Parotid gland (tissue), 1 donor: ENCODE measurements around the gene LYSMD3.

- PRO-cap, result no peak
These were observed 124.4 kb downstream of the TMEM161B start for GRCh38 chr5:88144116-88144776.

DNA sequence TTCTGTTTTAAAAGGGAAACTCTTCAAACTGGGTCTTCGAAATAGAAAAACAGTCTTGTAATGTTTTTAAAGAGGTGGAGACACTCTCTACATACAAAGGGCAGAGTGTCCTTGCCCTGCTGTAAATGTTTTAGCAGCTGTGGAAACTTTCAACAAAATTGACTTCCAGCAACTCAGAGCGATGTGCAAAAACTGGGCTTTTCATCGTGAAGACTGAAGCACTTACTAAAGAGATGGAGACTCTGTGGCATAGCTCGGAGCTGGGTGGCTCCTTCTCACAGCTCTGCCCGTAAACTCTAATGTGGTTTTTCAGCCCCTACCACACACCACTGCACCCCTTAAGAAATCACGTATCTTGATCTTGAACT, 124.5 kb downstream of the MEF2C start:
- PRO-cap, result no peak

DNA sequence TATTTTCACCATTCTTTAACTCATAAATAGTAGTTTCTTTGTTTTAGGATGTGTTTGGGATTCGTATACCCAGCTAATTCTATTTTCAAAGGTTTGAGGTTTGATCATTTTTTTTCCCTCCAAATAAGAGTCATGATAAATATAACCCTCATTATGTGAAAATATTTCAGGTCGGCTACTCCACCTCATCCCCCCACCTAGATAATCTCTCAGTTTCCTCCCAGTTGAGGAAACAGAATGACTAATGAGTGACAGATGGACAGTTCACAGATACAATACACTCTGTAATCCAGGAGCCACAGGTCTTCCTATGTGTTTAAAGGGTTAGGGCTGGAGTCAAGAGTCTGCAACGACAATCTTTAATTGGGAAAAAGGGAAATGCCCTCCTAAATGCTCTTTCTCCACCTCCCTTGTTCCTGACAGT, 69.2 kb downstream of the MEF2C start:
- PRO-cap, result no peak

DNA sequence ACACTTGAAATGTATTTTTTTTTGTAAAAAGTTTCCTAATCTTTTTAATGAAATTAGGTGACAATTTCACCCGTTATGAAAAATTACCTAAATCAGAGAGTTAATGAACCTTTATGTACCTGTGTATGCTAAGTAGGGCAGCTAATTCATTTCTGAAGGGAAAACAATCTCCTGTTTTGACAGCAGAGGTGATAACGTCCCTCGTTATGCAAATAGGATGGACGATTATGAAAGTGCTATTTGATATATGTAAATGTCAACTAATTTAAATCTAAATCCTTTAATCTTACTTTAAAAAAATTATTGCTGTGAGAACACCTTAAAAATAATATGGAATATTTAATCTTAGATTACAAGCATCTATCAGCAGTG, 58.8 kb downstream of the MEF2C start:
- PRO-cap, result no peak

DNA sequence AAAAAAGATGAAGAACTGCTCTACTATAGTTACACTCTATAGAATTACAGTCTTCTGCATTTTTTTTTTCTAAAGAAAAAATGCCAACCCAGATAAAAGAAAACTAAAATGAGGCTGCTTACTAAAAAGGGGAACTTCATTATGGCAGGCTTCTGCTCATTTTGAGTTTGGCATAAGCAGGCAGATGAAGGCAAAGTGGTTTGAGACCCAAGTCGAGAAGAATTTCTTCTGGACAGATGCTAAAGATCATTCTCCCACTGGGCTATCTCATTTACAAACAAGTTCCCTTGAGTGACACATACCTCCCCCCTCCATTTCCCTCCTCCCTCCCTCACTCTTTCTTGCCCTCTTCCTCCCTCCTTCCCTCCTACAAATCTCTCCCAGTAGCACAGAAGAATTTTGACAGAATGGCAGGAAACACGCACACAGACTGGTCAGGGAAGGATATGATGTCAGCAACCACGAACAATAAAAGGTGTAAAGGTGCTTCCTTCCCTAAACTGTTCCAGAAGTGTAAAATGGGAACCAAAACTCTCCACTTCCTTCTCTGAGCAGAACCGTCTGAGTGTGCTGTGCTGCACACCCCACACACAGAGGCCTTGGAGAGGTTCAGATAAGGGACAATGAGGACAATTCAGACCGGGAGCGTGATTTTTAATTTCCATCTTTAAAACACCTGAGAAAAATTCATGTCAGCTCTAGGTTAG, 55.9 kb downstream of the MEF2C start:
- PRO-cap, result bidirectional peak, plus-strand start at position 554 of the sequence, minus-strand start at position 371 of the sequence

- PRO-cap, result bidirectional peak, plus-strand start at chr5:88889463, minus-strand start at chr5:88889336
These were observed 6.1 kb upstream of the MEF2C start for GRCh38 chr5:88888846-88889624.

- PRO-cap, result unidirectional peak, minus-strand start at chr5:89041336; unidirectional peak, minus-strand start at chr5:89041440
These were observed 158.3 kb upstream of the MEF2C start for GRCh38 chr5:89041283-89041724.

- PRO-cap, result no peak
These were observed 574.9 kb upstream of the MEF2C start for GRCh38 chr5:89457800-89458438.

DNA sequence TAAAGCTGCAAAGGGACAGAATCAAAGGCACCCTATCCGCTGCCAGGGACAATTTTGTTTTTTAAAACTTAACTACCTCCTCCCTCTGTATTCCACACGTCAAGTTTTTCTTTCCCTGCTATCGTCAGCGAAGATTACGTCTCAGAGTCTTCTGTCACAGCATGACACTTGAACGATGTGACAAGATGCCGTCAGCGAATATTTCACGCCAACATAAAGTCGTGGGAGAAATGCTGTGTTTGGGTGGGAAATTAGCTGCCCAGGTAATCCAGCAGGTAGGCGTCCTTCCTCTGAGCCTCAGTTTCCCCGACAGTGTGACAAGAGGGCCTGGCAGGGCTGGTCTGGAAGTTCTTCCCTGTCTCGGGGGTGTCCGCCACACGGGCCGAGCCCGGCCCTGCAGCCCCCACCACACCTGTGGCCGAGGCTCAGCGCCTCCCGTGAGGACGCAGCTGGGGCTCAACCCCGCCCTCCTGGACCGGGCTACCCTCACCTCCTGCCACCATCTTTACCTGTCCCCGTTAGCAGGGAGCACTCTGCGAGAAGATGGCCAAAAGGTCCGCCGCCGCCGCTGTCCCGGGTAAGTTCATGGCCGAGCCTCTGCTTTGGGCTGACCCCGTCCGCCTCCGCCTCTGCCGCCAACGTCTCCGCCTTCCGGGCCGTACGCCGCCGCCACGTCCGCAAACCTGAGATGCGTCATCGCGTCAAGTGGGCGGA, at the start of gene LYSMD3:
Gene LYSMD3, minus strand, starts transcription at position 646 of the 714 bp plus-strand sequence.
- PRO-cap, result bidirectional peak, plus-strand start outside the sequence, minus-strand start at position 646 of the sequence

DNA sequence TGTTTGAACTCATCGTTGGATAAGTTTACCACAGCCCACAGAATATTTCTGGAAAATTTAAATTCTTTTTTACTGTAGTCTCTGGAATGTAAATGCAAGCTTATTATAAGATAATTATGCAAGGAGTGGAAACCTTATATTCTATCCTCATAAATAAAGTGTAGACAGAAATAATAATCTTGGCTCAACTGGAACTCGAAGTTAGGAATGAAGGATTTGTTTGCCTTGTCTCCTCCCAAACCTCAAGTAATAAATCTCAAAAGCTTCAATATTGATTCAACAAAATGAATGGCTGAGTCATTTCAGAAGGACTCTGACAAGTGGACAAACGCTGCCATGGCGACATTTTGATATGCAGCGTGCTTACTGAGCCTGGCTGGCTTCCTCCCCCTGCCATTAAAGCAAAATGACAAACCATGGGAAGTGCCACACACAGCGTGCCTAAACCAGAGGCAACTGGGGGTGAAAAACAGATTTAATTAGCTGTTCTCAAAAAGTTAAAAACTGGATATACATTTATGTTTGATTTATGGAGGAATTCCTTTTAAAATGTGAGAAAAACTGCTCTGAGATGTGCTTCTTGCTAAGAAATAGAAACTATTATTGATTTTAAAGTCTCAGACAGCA, 10.5 kb upstream of the ADGRV1 start:
- PRO-cap, result no peak

GRCh38 chr5:90613950-90614409, 55.4 kb downstream of the ADGRV1 start:
- PRO-cap, result no peak

DNA sequence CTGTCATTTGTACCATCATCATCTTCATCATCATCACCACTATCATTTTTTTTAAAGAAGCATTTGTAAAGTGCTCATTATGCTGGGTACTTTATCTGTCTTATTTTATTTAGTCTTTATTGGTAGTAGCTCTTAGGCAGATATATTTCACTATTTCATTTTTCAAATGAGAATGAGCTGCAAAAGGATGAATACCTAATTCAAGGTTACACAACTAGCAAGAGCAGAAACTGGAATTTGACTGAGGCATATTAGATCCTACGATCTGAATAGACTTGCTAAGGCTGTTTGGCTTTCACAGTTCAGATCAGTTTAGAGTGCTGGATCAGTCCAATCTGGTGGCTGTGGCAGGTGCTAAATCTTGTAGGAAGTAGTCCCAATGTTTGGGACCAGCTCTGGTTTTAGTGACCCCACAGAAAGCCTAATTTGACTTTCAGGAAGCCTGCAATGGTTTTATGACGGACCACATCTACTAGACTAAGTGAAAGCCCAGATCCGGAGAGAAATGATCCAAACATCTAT, 359.3 kb downstream of the ADGRV1 start:
- PRO-cap, result no peak

GRCh38 chr5:90934046-90934493, 375.5 kb downstream of the ADGRV1 start:
- PRO-cap, result no peak

GRCh38 chr5:90967226-90967806, 408.7 kb downstream of the ADGRV1 start:
- PRO-cap, result no peak

- PRO-cap, result no peak
These were observed 188.3 kb downstream of the ARRDC3 start for GRCh38 chr5:91194838-91195175.

GRCh38 chr5:91296451-91297104, 86.5 kb downstream of the ARRDC3 start:
- PRO-cap, result no peak

GRCh38 chr5:91310725-91311308, 72.3 kb downstream of the ARRDC3 start:
- PRO-cap, result no peak

- PRO-cap, result no peak
These were observed 53.0 kb upstream of the ARRDC3 start for GRCh38 chr5:91436087-91436614.

DNA sequence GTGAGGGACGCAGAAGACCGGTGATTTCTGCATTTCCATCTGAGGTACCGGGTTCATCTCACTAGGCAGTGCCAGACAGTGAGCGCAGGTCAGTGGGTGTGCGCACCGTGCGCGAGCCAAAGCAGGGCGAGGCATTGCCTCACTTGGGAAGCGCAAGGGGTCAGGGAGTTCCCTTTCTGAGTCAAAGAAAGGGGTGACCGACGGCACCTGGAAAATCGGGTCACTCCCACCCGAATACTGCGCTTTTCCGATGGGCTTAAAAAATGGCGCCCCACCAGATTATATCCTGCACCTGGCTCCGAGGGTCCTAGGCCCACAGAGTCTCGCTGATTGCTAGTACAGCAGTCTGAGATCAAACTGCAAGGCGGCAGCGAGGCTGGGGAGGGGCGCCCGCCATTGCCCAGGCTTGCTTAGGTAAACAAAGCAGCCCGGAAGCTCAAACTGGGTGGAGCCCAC, 369.8 kb upstream of the NR2F1 start:
- PRO-cap, result no peak

DNA sequence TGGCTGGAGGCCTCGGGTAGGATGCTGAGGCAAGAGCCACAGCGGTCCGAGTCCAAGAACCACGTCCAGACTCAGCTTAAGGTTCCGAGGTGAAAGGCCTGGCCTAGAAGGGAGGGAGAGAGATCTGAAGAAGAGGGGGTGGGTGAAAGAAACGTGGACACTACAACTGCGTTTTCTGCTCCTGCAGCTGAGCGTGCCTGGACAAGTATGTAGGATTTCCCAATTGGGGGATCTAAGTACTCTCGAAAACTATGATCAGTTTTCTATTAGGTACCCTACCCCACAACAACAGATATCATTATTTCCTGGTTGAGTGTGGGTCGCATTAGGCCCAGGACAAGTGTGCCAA, 4.5 kb upstream of the NR2F1 start:
- PRO-cap, result no peak